Tibial nerve (tissue), 3 donors: Measurements from ENCODE around the genes ASGR1 and SPEM1.

GRCh38 chr17:5772608-5773099, 188.3 kb upstream of the NLRP1 start:
- PRO-cap = no peak
- RAMPAGE, long total RNA, 3 experiments = no peak in any of the 3 experiments

DNA sequence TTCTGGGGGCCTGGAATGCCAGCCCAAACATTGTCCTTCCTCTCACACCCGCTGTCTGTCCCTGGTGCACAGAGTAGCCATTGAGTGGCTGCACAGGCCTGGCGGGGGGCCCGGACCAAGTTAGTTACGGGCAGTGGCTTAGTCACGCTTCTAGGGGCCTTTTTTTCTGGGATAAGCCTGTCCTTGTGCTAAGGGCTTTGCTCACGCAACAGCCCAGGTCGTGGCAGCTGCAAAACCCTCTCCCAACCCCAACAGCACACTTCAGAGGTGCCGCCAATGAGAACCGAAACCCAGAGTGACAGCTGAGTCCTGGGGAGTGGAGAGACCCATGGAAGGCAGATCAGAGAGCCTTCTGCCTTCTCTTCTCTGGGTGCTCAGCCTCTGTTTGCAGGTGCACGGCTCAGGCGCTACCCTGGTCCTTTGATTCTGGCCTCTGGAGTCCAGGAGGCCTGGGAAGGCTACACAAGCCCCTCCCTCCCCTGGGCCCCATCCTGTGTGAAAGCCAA, 9.0 kb downstream of the WSCD1 start:
- PRO-cap = no peak
- RAMPAGE, long total RNA, 3 experiments = no peak in any of the 3 experiments

- PRO-cap = no peak
- RAMPAGE, long total RNA, 3 experiments = no peak in any of the 3 experiments
Observed at GRCh38 chr17:6231684-6232521, 161.7 kb downstream of the WSCD1 start.

DNA sequence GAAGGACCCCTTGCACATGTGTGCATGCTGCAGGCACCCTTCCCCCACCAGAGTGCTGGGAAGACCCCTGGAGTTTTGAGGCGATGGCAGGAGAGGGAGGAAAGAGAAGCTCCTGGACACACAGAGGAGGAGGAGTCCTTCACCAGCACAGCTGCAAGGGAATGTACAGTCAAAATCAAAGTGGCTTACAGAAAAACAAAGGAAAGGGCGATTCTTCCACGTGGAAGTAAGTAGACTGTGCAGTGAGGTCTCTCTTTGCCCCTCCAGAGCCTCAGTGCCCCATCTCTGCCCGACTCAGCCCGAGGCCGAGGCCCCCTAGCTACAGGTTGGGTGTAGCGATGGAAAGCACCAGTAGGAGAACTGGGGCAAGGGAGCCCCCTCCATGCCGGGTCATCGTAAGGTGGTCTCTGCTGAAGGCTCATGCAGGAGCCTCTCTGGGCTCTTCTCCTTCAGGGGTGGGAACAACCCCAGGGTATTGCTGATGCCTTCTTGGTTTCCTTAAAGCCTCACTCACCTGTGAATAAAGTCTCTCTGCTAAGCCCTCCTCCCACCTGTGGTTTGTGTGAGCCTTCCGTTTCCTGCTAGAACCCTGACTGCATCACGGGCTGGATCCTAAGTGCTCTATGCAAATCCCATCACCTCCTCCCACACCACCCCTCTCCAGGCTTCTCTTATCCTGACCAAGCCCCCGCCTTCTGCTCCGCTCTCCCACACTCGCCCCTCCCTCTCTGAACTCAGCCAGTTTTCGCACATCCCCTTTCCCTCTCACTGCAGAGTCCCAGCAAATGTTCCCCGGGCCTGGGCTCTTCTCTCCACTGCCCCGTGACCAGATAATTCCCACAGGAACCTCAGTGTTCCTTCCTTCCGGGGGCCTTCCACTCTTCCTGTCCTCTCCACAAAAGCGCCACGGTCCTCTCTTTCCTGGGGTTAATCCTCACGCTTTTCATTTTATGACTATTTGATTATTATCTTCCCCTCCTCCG, 51.7 kb downstream of the PIMREG start:
- PRO-cap = no peak
- RAMPAGE, long total RNA, 3 experiments = no peak in any of the 3 experiments

- PRO-cap = no peak
- RAMPAGE, long total RNA, 3 experiments = no peak in any of the 3 experiments
Observed at GRCh38 chr17:6639954-6640223, 622 bp downstream of the KIAA0753 start.

DNA sequence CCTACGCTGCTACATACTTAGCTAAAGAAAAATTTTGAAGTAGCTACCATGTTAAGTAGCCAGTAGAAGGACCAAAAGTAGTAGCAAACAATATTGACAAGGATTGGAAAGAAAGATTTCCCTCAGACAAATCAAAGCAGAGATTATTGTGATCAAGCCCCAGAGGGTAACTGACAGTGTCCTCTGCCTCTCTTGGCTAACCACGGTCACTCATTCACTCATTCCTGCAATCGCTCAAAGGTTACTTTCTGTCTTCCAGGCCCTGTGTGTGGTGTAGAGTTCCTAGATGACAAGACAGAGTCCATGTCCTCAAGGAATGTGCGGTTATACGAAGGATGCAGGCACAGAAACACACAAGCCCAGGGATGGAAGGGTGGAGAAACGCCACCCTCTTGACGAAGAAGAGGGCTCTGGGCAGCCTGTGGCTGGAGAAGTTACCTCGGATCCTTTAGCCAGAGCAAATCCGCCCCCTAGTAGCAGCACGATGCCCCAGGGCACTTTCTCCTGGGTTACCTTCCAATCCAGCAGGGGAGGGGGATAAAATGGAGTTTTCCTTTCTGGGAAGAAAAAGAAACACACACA, 20.5 kb downstream of the SLC13A5 start:
- PRO-cap = no peak
- RAMPAGE, long total RNA, 3 experiments = no peak in any of the 3 experiments

DNA sequence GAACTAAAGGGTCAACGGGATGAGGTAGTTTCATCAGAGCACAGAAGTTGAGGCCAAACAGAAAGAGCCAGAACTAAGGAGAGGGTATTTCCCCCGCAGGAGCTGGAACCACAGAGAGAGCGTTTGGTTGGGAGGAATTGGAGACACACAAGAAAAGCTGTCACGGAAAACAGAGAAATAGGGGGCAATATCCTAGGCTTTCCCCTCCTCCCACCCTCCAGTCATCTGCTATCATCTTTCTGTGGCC, 47.1 kb upstream of the ALOX12 start:
- PRO-cap = no peak
- RAMPAGE, long total RNA, 3 experiments = no peak in any of the 3 experiments

- PRO-cap = bidirectional peak, plus-strand start at chr17:7018506, minus-strand start at chr17:7018365
- RAMPAGE, long total RNA, 3 experiments = no peak in any of the 3 experiments
Observed at GRCh38 chr17:7017797-7018692, 3.5 kb downstream of the C17orf49 start.

DNA sequence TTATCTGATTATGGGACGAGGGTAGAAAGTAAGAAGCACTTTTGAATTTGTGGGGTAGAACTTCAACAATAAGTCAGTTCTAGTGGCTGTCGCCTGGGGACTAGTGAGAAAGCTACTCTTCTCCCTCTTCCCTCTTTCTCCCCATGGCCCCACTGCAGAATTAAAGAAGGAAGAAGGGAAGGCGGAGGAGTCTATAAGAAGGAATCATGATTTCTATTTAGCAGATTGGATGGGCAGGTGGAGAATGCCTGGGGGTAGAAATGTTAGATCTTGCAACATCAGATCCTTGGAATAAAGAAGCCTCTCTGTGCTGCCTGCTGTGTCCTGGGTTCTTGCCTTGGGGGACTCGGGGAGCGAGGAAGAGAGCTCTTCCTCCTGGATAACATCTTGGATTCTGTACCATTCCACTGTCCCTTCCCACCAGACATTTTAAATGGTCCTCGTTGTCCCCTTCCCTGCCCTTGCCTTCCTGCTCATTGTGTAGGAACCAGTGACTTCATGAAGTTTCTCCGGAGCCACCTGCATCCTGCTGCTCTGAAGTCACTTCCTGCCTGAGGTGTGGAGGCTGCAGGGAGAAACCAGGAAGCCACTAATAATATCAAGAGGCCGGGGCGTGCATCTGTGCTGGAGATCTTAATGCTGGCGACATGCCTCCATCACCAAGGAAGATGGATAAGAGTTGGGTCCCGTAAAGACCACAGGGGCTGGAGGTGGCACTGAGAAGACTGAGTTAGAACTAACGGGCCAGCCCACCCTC, 6.3 kb upstream of the SLC16A13 start:
- PRO-cap = no peak
- RAMPAGE, long total RNA, 3 experiments = no peak in any of the 3 experiments

DNA sequence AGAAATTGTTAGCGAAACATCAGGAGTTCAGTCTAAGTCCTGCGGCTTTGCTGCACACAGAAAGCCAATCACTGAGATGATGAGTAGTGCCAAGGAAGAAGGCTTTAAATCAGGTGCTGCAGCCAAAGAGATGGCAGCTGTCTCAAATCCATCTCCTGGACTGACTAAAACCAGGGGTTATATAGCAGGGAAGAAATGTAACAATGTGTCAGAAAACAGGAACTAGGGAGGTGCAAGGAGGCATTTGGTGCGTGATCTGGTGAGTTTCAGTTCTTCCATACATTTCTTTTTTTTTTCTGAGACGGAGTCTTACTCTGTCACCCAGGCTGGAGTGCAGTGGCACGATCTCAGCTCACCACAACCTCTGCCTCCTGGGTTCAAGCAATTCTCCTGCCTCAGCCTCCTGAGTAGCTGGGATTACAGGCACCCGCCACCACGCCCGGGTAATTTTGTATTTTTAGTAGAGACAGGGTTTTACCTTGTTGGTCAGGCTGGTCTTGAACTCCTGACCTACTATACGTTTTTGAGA, 6.7 kb upstream of the ASGR2 start:
- PRO-cap = unidirectional peak, minus-strand start at position 154 of the sequence
- RAMPAGE, long total RNA, 3 experiments = no peak in any of the 3 experiments

- PRO-cap = no peak
- RAMPAGE, long total RNA, 3 experiments = no peak in any of the 3 experiments
Observed at GRCh38 chr17:7179222-7180153, at the start of gene ASGR1. Gene ASGR1, minus strand, starts transcription at chr17:7179370.

DNA sequence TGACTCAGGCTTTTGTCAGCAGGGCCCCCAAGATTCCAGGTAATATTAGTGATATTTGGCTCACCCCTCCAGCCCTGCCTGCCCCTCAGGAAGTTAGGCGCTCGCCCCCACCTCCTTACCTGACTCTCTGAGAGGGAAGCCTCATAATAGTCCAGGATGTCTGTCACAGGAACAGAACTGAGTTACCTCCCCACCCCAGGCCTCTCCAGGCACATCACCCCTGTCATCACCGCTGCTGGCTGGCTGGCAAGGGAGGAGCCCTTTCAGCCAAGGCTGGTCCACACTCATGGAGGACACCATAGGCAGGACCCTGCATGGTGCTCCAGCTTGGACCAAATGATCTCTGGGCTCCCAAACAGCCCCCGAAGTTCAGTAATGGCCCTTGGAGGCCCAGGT, 693 bp upstream of the DLG4 start:
- PRO-cap = no peak
- RAMPAGE, long total RNA, 3 experiments = no peak in any of the 3 experiments

DNA sequence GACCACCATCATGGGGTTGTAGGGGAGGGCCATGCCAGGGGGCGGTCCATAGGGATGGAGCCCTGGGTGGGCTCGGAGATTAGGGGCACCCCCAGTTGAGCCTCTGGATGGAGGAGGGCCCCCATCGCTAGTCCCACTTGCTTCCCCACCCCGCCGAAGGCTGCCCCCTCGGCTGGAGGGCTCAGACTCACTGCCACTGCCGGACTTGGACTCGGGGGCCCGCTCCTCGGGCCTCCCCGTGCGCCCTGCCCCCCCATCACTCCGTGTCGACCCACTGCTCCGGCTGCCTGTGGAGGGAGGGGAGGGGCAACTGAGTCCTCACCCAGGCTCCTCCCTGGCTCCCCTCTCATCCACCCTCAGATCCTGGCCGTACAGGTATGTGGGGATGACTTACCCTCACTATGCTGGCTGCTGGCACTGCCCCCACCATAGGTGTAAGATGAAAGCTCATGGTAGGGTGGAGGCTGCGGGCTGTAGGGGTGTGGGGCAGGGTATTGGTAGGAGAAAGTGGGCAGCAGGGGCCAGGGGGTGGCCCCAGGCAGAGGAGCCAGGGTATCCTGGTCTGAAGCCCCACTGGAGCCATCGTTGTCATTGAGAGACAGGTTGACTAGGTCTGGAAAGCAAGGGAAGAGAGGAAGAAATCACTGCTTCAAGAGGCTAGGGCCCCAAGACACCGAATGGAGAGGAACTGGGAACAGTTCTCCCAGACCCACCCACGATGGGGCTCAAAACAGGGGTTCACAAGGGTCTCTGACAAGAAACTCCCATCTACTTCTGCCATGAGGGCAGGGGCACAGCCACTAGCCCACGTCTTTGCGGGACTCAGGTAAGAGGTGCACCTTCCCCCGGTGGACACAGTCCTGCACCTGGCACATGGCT, 6.5 kb downstream of the ACADVL start:
- PRO-cap = no peak
- RAMPAGE, long total RNA, 3 experiments = no peak in any of the 3 experiments

DNA sequence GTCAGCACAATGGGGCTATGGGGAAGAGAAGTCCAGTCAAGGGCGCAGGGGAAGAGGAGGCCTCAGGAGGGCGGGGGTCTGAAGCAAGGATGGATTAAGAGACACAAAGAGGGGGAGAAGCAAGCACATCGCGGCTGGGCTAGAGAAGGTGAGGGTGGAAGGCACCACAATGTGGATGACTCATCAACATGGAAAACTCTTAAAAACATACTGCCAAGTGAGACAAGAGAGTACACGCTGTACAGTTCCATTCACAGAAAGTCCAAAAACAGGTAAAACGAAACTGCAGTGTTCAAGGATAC, 6.3 kb downstream of the DVL2 start:
- PRO-cap = no peak
- RAMPAGE, long total RNA, 3 experiments = no peak in any of the 3 experiments

- PRO-cap = no peak
- RAMPAGE, long total RNA, 3 experiments = start-site peak on the minus strand in 1 of 3 experiments, at chr17:7237394-7237673 at its widest, 5 reads per replicate
Observed at GRCh38 chr17:7237447-7237836, 1.8 kb downstream of the PHF23 start.

- PRO-cap = no peak
- RAMPAGE, long total RNA, 3 experiments = no peak in any of the 3 experiments
Observed at GRCh38 chr17:7238865-7239120, 464 bp downstream of the PHF23 start.

DNA sequence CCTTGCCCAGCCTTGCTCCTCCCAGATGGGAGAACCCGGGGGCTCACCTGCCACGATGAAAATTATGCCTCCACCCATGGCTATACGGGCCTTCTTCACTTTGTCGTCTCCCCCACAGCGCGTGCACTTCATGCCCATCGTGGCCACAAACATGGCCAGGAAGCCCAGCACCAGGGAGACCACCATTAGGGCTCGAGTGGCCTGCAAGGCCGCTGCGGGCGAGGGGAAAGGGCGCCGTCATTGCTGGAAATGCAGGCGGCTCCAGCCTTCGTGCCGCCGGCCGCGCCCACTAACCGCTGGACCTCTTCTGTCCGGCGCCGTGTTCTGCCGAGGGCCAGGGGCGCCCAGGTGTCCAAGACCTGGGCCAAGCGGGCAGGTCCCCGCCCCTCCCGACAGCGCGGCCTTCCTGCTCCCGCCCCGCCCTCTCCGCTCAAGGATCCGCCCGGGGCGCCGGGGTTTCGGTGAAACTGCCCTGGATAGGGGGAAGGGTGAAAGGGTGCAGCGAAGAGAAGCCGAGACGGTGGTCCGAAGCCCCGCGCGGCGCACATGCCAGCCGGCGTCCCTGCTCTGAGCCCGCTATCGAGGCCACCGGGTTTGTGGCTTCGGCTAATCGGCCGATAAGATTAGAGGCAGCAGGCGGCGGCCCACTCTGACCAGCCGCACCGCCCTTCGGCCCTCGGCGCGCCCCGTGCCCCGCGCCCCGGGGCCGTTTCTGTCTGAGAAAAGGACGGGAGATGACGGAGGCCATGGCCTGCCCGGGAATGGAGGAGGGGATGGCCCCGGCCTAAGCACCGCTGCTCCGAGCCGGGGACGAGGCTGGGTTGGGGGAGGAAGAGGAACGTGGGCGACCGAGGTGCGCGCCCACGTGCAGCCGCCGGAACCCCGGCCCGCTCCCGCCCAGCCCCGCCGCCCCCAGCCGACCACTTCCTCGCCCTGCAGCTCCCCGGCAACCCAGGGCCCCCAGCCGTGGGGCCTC, 1.2 kb downstream of the CLDN7 start:
- PRO-cap = no peak
- RAMPAGE, long total RNA, 3 experiments = no peak in any of the 3 experiments

DNA sequence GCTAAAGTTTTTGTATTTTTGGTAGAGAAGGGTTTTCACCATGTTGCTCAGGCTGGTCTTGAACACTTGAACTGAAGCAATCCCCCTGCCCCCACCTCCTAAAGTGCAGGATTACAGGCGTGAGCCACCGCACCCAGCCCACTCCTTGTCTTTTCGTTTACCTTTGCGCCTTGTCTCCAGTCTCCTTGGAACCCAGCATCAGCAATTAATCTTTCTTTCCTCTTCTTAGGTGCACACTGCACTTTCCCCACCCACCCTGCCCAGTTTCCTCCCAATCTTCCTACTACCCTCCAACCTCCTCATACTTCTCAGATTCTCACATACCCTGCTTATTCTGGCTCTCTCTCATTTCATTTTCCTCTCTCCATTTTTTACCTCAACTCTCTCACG, 1.5 kb upstream of the CLDN7 start:
- PRO-cap = no peak
- RAMPAGE, long total RNA, 3 experiments = no peak in any of the 3 experiments

GRCh38 chr17:7313717-7314288, 1.4 kb downstream of the GPS2 start:
- PRO-cap = no peak
- RAMPAGE, long total RNA, 3 experiments = no peak in any of the 3 experiments

DNA sequence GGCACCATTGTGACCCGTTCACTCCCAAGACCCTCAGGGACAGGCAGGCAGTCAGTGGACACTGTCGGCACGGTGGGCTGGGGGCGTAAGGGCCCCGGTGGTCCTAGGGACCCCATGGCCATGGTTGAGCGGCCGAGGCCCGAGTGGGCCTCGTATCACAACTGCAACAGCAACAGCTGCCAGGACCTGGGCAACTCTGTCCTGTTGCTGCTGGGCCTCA, at the start of gene SPEM1:
Gene SPEM1, plus strand, starts transcription at position 54 of the 220 bp plus-strand sequence.
- PRO-cap = no peak
- RAMPAGE, long total RNA, 3 experiments = no peak in any of the 3 experiments